Hair follicle dermal papilla cell (primary cell): ENCODE measurements around a stretch of chr2.

DNA sequence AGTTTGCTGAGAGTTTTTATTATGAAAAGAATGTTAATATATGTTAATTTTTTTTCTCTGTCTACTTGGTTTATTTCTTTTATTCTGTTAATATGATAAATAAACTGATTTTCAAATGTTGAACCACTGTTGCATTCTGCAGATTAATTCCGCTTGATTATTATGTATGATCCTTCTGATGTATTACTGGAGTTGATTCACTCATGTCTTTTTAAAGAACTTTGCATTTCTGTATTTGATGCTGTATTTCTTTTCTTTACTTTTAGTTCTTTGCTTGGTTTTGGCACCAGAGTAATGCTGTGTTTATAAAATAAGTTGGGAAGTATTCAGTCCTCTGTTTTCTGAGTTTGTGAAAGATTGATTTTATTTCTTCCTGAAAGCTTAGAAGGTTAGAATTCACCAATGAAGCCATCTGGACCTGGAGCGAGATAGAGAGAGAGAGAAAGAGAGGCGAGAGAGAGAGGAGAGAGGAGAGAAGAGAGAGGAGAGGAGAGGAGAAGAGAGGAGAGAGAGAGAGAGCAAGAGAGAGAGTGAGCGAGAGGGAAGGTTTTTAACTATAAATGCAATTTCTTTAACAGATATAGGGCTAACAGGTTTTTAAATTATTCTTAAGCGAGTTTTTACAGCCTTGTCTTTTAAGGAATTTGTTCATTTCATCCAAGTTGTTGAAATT, 55.8 kb downstream of the BABAM2 start:
- CAGE, long polyA plus RNA: no peak

- CAGE, long polyA plus RNA: no peak
Observed at GRCh38 chr2:27977813-27978528, 87.4 kb downstream of the BABAM2 start.

- CAGE, long polyA plus RNA: no peak
Observed at GRCh38 chr2:28161071-28161412, 231.6 kb upstream of the FOSL2 start.

GRCh38 chr2:28172154-28172982, 220.3 kb upstream of the FOSL2 start:
- CAGE, long polyA plus RNA: no peak

GRCh38 chr2:28269145-28269989, 123.3 kb upstream of the FOSL2 start:
- CAGE, long polyA plus RNA: no peak

DNA sequence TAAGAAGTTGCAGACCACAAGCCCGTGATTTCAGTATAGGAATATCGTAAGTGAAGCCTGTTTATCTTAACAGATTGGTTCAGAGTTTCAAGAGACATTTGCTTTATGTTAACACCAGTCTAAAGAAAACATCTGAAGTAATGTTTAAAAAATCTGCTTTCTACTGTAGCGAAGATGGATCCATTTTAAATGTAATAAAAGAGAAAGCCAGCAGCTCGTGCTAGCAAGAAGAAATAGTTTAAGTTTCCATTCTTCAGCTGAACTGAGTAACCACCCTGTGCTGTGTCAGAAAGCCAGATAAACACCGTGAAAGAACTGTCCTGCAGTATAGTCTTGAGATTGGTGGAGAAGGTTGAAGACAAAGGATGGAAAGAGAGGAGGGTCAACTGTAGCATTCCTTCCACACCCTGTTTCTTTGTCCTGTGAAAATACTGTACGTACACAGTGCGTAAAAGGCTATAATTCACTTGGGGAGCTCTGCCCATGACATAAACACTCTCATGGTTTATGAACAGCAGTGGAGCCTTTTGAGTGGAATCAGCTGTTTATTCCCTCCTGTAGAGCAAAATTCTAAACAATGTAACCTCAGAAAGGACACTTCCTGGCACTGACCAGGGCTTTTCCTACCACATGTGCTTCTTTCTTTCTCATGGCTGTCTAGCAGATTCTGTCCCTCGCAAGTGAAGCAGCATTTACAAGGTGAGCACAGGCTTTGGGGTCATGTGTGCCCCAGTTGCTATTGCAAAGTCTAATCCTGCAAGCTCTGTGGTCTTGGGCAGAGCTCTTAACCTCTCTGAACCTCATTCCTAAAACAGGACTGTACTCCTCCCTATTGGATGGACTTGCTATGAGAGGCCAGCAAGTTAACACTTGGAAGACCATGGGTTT, 91.7 kb upstream of the FOSL2 start:
- CAGE, long polyA plus RNA: no peak

DNA sequence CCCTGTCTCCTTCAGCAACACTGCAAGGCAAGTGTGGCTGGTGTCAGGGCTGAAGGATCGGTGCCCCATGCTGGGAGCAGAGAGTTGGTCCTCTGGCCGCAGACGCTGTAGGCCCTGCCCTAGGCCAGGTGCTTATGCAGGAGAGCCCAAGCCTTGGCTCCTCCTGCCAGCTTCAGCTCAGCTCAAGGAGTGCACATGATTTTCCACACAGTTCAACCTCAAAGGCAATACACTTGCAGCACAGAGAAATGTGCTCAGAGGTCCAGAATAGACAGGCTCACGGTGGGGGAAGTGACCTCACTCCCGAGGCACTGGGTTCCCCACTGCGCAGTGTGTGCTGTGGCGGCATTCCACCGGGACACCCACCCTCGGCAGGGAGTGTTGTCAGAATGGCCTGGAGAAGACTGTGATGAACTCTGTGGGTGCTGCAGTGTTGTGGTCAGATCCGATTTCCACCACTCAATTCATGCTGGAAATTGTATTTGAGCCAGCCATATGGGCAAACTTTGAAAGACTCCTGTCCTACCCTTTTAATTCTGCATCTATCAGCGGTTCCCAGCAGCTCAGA, 73.0 kb upstream of the FOSL2 start:
- CAGE, long polyA plus RNA: no peak

GRCh38 chr2:28321486-28322007, 71.1 kb upstream of the FOSL2 start:
- CAGE, long polyA plus RNA: no peak

- CAGE, long polyA plus RNA: no peak
Observed at GRCh38 chr2:28338137-28338697, 54.4 kb upstream of the FOSL2 start.

GRCh38 chr2:28359167-28360135, 33.2 kb upstream of the FOSL2 start:
- CAGE, long polyA plus RNA: no peak

- CAGE, long polyA plus RNA: no peak
Observed at GRCh38 chr2:28361082-28361736, 31.4 kb upstream of the FOSL2 start.

DNA sequence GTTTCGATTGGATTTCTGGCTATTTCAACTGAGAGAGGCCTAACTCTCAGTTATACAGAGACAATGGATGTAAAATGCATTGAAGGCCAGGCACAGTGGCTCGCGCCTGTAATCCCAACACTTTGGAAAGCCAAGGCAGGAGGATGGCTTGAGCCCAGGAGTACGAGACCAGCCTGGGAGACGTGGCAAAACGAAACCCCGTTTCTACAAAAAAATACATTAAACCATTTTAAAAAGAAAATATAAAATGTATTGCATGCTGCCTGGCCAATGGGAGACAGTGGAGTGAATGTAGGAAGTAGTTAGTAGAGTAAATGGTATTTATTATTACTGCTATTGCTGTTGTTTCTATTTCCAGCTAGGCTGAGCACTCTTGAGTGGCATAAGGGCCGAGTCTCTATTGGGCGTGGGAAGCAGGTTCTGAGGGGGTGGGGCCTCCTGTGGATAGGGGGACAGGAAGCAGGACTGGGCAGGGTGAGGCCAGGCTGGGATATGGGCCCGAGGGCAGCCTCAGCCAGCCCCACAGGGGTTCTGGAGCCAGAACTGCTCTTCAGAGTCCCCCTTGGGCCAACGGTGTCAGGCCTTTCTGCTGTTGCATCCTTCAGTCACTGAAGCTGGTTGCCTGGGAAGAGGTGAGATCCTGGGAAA, 26.9 kb upstream of the FOSL2 start:
- CAGE, long polyA plus RNA: no peak

DNA sequence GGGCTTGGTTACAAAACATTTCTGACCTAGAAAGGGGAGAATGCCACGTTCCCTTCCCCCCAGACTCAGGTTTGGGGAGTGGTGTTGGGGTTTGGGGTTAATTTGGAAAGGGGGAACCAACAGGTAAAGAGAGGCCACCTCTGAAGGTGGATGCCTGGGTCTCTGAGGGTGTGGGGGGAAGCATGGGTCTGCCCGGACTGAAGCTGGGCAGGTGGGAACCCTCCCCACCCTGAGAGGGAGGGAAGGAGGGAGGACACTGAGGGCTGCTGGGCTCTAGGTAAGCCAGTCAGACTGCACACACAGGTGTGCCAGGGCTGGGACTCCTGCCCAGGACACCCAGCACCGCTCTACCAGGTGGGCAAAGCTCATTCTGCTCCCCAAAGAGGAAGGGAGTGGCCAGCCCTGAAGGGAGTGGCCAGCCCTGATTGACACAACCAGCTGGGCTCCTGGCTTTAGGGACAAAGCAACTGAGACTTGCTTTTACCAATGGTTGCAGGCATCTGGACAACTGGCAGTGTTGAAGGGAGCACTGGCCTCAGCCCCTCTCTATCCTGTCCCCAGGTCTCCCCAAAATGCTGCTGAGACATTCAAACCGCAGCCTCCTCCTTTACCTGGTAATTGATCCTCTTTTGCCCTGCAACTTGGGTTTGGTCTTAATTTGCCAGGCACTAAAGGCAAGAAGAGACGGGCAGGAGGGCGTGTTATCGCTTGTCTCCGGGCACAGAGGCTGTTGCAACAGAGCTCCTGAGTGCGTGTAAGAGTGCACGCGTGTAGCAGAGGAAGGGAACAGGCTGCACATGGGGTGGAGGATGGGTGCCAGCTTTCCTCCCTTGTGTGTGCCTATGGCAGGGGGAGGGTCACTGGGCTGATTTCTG, 14.6 kb upstream of the FOSL2 start:
- CAGE, long polyA plus RNA: no peak

- CAGE, long polyA plus RNA: no peak
Observed at GRCh38 chr2:28402509-28403605, 10.2 kb downstream of the FOSL2 start.

GRCh38 chr2:28437096-28437994, 44.7 kb downstream of the FOSL2 start:
- CAGE, long polyA plus RNA: no peak

DNA sequence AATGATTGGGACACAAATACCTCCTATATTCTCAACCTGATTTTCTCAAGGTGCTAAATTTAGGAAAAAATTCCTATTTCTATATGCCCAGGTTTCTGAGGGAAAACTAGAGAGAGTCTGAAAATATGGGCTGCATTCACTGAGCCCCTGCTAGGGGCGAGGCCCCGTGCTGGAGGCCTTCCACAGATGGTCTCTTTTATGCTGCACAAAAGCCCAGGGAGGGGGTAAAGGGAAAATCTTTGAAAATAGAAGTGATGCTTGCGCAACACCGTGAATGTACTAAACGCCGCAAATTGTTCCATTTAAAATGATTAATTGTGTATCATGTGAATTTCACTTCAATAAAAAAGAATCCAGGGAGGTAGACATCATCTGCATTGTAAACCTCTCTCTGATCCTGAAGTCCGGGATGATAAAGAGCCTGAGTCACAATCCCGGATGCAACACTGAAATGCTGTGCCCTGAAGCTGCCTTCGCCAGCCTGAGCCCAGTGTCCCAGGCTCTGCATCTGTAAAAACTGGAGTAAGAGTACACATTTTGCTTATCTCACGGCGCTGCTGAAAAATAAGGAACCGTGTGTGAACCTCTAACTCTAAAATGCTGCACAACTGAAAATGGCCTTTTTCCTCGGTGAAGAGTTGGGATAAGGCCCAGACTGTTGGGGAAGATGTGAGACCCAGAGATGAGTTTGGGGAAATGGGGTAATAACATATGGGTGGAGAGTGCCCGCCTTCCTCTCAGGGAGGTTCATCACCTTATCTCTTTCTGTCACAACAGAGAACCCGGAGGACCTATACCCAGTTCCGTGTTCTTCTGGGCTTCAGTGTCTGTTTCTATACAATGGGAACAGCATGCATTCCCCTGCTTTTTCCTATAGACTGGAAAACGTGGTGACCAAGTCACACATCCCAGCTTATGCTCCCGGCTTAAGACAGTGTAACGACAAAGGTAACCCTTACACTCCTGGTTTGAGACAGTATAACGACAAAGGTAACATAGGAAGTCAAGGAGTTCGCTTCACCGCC, 107.5 kb upstream of the PPP1CB start:
- CAGE, long polyA plus RNA: no peak

DNA sequence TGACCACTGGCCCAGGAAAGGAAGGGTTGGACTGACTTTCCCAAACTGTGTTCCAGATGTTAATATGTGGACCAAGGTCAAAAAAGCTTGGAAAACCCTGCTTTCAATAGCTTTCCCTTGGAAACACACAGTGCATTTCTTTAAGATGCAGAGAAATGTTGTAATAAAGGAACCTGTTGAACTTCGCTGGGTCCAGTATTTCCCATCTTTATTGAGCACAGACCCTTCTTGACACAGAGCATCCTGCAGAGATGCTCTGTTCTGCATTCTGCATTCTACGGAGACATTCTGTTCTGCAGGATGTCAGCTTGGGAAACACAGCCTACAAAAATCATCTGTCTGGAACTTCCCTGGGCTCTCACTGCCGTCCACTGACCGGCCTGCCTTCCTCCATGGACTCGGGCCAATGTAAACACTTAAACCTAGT, 90.2 kb upstream of the PPP1CB start:
- CAGE, long polyA plus RNA: no peak

DNA sequence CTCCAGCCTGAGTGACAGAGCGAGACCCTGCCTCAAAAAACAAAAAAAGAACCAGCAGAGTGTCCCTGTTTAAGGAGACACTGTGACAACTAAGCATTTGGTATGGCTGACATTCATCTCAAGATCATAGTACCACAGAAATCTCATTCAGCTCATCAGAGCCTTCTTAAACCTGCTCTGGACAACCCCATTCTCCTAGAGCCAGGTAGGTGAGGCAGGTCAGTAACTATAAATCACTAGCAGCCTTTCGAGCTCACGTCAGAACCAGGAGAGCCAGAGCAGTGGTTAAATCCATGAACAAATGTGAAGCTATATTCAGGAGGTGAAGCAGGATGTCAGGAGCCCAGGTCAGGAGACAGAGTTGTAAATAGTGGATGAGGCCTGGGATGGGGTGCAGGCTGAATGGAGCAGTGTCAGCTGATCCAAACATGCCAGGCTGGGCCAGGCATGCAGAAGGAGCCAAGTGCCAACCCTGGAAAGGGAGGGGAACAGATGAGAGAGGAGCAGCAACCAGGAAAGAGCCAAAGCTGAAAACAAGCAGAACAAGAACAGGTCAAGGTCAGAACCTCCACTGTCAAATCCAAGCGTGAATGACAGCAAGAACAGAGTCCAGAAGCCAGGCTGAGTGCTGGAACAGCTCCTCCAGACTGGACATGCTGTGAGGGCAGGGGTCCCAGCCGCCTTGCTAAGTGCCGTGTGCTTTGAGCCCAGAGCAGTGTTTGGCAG, 49.4 kb upstream of the PPP1CB start:
- CAGE, long polyA plus RNA: no peak

DNA sequence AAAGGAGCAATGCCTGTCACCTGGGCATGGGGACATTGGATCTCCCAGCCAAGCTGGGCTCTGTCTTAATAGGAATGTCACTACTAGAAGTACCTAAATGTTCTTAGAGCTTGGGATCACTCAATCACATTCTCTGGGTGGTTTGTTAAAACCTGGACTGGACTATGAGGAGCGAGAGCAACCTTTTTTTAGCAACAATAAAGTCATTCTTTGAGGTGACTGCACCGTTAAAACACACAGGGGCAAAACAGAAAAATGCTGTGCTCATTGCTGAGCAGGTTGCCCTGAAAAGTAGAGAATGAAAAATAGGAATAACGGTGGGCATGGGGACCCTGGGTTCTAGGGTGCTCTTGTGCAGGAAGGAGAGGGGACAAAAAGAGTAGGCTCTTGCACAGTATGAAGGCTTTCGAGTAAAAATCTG, 6.3 kb upstream of the PPP1CB start:
- CAGE, long polyA plus RNA: no peak

DNA sequence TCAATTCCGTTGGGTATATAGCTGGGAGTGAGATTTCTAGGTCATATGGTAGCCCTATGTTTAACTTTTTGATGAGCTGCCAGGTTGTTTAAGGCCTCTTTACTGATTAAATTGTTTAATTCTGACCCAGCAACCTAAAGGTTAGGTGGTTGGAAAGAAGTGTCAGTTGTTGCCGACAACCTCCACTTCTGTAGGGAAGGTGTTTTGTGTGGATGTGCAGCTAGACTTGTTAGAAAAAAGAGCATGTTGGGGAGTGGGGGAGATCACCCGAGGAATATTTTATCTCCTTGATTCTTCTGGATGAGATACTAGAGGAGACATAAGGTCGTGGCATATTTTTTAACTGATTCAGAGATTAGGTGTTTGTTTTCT, 5.7 kb downstream of the PPP1CB start:
- CAGE, long polyA plus RNA: no peak